Lower leg skin (tissue), 2 donors: Measurements from ENCODE around the genes CATSPERZ, MAP4K2 and EHD1.

GRCh38 chr11:64224220-64225204, 1.5 kb downstream of the TRPT1 start:
- PRO-cap: no peak
- RAMPAGE, long total RNA, 2 experiments: no peak in any of the 2 experiments

- PRO-cap: bidirectional peak, plus-strand start at chr11:64234944, minus-strand start at chr11:64234874; unidirectional peak, minus-strand start at chr11:64235084
- RAMPAGE, long total RNA, 2 experiments: no peak in any of the 2 experiments
These were observed 673 bp downstream of the VEGFB start for GRCh38 chr11:64234753-64235760.

DNA sequence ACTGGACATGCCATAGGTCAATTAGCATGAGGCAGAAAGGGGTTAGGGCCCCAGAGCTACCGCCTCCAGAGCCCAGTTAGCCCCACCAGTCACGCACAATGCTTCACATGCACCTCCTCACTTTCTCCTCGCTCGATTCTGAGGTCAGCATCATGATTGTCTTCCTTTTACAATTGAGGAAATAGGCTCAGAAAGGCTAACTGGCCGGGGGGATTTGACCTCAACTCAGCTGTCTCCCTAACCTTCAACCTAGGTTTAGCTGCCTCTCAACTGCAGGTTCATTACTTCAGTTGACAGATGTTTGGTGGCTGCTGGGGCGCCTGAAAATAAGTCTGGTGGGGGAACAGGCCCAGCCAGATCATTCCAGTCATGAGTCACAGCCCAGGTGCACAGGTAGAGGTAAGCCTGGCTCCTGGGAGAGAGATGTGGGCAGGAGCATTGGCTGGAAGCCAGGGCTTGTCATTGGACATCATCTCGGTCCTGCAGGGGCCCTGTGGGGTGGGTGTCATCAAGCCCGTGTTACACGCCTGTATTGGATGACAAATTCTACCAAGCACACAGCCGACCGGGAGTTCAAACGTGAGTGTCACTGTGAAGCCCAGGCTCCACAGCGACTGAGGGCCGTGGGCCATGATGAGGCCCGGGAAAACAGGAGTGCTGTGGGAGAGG, 625 bp upstream of the ENSG00000286264 start:
- PRO-cap: bidirectional peak, plus-strand start at position 190 of the sequence, minus-strand start at position 100 of the sequence
- RAMPAGE, long total RNA, 2 experiments: no peak in any of the 2 experiments

GRCh38 chr11:64242979-64243755, 2.3 kb downstream of the ENSG00000286264 start:
- PRO-cap: no peak
- RAMPAGE, long total RNA, 2 experiments: no peak in any of the 2 experiments

GRCh38 chr11:64255150-64255925, 4.0 kb downstream of the PLCB3 start:
- PRO-cap: no peak
- RAMPAGE, long total RNA, 2 experiments: no peak in any of the 2 experiments

GRCh38 chr11:64300117-64301015, at the start of gene CATSPERZ:
Gene CATSPERZ (plus strand): TSS chr11:64300358.
- PRO-cap: bidirectional peak, plus-strand start at chr11:64300384, minus-strand start at chr11:64300239
- RAMPAGE, long total RNA, 2 experiments: no peak in any of the 2 experiments

- PRO-cap: no peak
- RAMPAGE, long total RNA, 2 experiments: no peak in any of the 2 experiments
These were observed 668 bp downstream of the TRMT112 start for GRCh38 chr11:64316409-64317373.

GRCh38 chr11:64342446-64343099, 2.6 kb downstream of the CCDC88B start:
- PRO-cap: no peak
- RAMPAGE, long total RNA, 2 experiments: no peak in any of the 2 experiments

DNA sequence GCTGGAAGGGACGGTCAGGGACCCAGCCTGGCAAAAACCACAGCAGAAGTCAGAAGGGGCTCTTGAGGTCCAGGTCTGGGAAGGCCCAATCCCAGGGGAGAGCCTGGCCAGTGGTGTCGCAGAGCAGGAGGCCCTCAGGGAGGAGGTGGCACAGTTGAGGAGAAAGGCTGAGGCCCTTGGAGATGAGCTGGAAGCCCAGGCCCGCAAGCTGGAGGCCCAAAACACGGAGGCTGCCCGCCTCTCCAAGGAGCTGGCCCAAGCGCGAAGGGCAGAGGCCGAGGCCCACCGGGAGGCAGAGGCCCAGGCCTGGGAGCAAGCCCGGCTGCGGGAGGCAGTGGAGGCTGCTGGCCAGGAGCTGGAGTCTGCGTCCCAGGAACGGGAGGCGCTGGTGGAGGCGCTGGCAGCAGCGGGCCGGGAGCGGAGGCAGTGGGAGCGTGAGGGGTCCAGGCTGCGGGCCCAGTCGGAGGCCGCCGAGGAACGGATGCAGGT, 4.6 kb downstream of the CCDC88B start:
- PRO-cap: no peak
- RAMPAGE, long total RNA, 2 experiments: no peak in any of the 2 experiments

GRCh38 chr11:64448718-64449384, 89.9 kb downstream of the RPS6KA4 start:
- PRO-cap: unidirectional peak, minus-strand start at chr11:64448793
- RAMPAGE, long total RNA, 2 experiments: no peak in any of the 2 experiments

GRCh38 chr11:64499625-64500137, 56.1 kb upstream of the SLC22A11 start:
- PRO-cap: no peak
- RAMPAGE, long total RNA, 2 experiments: no peak in any of the 2 experiments

DNA sequence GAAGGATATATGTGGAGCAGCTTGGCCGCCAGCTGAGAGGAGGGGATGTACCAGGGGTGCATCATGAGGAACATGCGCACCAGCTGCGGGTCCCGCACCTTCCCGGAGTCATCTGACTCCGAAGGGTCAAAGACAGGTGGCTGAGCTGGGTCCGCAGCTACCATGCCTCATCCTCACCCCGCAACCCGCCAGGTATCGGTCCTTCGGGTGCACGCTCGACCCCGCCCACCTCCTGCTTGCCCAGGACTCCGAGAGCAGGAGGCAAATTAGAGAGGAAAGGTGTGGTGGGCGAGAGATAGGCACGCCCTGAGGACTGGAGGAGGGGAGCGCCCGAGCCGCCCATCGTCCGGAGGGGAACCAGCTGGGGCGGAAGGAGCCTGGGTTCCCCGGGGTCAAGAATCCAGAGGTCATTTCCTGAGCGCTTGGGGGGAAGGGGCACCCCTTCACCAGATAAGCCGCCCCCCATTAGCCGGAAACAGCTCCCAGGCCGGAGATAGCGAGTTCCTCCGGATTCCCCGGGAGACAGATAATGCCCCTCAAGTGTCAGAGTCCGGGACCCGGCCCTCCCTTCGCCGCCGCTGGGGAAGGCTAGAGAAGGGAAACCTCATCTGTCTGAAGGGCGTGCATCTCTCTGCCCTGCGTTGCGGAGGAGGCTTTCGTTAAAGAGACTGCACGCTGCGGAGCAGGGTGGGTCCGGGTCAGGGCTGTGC, 1.8 kb downstream of the RASGRP2 start:
- PRO-cap: no peak
- RAMPAGE, long total RNA, 2 experiments: no peak in any of the 2 experiments

- PRO-cap: no peak
- RAMPAGE, long total RNA, 2 experiments: no peak in any of the 2 experiments
These were observed 8.3 kb upstream of the PYGM start for GRCh38 chr11:64767721-64768788.

- PRO-cap: no peak
- RAMPAGE, long total RNA, 2 experiments: no peak in any of the 2 experiments
These were observed 7.0 kb upstream of the SF1 start for GRCh38 chr11:64785345-64785733.

DNA sequence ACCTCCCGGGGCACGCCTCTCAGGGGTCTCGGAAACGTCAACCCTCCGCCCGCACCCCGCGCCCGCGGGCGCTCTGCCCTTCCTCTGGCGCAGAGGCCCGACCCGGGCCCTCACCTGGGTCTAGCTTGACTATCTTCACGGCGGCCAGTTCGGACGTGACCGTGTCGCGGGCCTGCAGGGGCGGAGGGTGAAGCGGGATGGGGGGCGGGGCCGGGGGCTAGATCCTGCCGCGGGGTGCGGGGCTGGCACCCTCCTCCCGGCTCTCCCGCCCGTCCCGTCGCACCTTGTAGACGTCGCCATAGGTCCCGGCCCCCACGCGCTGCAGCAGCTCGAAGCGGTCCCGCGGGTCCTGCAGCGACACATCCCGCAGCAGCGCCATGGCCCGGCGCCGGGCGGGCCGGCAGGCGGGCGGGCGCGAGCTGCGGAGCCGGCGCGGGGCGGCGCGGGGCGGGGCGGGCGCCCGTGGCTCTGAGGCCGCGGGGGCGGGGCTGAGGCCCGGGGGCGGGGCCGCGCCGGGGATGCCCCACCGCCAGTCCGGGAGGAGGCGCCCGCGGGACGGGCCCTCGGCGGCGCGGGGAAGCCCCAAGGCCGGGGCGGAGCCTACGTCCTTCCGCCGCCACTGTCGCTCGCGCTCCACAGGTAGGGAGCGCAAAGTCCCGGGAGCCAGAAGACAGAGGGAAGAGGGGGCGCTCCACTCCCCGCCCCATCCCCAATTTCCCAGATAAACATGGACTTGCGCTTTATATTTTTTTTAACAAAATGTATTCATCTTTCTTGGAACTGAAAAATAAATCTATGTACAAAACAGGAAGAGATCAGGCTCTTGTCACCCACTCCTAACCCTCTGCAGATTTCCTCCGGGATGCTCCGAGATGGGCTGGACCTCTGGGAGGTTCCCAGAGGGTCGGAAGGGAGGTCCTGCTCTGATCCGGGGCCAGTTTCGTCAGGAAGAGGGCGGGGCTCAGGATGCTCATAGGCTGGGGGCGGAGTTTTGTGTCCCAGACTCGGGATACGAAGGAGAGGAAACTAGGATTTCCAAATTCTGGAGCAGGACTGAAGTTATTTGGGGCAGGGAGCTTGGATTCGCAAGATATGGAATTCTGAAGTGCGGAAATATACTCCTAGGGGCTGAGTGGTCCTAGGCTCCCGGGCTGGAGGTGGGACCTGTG, at the start of gene MAP4K2:
TSS of gene MAP4K2 (minus strand) at position 444 of the 1,169 bp plus-strand sequence.
- PRO-cap: bidirectional peak, plus-strand start at position 532 of the sequence, minus-strand start at position 421 of the sequence; bidirectional peak, plus-strand start at position 1,001 of the sequence, minus-strand start at position 942 of the sequence
- RAMPAGE, long total RNA, 2 experiments: no peak in any of the 2 experiments

GRCh38 chr11:64809406-64810270, 713 bp downstream of the MEN1 start:
- PRO-cap: unidirectional peak, plus-strand start at chr11:64809927
- RAMPAGE, long total RNA, 2 experiments: no peak in any of the 2 experiments

DNA sequence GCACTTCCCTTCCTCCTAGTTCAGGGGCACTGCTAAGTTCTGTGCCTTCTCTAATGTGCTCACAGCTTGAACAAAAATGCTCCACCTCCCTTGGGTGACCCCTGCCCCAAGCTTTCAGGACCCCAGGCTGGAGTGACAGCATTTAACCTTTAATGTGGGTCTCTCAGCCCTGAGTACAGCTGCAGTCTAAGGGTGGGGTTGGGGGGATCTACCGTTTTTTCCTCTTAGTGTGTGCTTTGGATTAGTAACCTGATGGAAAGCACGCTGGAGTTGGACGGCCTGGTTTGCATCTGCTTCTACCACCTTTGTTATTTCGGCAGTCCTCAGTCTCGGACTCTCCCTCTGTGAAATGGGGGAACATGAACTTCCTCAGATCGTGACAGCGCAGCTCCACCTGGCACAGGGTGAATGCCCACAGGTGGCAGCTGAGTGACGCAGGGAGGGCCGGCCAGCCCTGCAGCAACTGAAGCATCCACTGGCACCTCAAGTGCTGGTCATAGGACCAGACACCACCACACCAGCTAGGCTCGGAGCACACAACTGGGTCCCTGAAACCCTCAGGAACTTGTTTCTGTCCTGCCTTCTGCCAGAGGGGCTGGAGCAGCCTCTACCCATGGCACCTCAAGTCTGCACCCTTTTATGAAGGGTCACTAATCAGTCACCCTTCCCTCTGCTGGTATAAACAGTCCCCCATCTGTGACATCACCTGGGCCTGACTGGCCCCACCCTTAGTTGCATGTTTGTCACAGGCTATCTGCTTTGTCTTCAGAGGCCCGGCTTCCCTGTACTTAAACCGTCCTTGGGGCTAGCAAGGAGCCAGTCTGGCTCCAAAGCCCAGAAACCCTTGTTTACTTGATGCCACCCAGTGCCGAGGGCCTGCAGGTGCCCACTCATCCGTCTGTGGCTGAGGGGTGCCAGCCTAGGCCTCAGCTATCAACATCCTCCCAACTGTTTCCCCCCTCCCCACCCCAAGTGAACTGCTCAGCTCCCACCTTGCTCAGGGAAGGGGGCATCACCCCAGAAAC, 7.4 kb upstream of the CDC42BPG start:
- PRO-cap: no peak
- RAMPAGE, long total RNA, 2 experiments: no peak in any of the 2 experiments

DNA sequence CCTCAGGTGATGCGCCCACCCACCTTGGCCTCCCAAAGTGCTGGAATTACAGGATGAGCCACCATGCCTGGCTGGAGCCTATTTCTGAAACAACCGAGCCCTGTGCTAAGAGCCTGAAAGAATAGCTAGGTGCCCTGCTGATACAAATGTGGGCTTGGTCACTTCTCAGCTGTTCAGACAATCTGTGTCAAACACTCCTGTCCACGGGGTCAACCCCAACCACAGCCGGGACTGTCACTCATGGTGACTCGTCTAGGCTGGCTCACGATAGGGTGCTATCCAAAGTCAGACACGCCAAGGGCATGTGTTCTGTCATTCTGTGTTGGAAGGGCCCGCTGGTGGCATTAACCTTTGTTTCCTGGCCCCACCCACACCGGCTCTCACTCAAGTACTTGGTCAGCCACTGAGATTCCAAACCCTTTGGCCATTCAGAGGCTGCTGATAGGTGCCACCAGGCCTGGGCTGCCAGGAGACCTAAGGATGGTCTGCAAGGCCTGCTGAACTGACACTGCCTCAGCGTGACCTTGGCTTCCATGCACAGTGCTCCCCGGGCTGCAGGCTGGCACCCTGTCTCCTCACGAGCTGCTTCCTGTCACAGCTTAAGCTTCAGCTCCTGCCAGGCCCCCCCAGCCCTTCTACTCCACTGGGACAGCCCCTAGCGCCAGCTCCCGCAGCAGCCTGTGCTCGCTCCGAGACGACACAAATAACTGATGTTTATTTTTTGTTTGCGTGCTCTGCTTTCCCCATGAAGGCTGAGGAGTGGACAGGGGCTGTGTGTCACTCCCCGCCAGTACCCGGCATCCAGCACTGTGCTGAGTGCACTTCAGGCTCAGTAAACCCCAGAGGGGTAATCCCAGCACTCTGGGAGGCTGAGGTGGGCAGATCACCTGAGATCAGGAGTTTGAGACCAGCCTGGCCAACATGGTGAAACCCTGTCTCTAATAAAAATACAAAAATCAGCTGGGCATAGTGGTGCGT, 14.3 kb upstream of the CDC42BPG start:
- PRO-cap: no peak
- RAMPAGE, long total RNA, 2 experiments: no peak in any of the 2 experiments

GRCh38 chr11:64865572-64866122, 12.8 kb downstream of the EHD1 start:
- PRO-cap: no peak
- RAMPAGE, long total RNA, 2 experiments: no peak in any of the 2 experiments

DNA sequence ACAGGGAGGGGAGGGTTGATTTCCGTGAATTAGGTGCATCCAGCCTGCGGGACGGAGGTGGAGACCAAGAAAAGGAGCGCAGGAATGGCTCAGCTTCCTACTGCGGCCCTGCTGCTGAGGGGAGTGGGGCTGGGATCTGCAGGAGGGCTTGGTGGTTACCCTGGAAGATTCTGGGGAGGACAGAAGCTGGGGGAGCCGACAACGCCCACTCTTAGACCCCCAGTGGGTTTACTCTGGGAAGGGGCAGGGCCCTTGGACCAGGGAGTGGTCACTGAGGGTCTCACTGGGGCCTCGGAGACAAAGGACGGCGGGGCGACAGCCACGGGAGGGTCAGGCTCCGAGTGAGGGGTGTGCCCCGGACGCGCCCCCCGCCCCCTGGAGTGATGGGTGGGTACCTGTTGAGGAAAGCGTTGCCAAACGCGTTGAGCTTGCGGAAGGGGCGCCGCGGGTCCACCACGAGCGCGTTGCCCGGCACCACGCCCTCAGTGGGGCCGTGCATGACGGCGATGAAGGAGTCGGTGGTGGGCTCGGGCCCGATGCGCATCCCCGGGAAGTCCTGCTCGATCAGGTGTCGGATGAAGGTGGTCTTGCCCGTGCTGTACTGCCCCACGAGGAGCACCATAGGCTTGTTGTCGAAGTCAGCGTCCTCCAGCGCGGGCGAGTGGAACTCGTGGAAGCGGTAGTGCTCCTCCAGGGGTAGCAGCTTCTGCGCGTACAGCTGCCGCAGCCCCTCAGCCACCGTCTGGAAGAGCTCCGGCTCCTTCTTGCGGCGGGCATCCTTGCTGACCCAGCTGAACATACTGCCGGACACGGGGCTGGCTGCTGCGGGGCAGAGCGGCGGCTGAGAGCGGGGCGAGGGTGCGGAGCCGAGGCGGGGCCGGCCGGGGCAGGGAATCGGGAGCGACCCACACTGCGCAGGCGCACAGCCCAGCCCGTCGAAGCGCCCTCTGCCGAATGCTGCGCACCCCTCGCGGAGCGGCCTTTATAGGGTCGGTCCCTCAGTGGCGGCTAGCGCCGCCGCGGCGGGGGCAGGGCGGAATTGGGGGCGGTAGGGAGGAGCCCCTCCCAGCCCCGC, at the start of gene EHD1:
TSS of gene EHD1 (minus strand) at position 956 of the 1,075 bp plus-strand sequence.
- PRO-cap: bidirectional peak, plus-strand start outside the sequence, minus-strand start at position 956 of the sequence
- RAMPAGE, long total RNA, 2 experiments: start-site peak on the minus strand in 1 of 2 experiments, centred at position 858 of the sequence, 19 reads per replicate